Bronchus fibroblast of lung (primary cell): ENCODE measurements around a stretch of chr12.

DNA sequence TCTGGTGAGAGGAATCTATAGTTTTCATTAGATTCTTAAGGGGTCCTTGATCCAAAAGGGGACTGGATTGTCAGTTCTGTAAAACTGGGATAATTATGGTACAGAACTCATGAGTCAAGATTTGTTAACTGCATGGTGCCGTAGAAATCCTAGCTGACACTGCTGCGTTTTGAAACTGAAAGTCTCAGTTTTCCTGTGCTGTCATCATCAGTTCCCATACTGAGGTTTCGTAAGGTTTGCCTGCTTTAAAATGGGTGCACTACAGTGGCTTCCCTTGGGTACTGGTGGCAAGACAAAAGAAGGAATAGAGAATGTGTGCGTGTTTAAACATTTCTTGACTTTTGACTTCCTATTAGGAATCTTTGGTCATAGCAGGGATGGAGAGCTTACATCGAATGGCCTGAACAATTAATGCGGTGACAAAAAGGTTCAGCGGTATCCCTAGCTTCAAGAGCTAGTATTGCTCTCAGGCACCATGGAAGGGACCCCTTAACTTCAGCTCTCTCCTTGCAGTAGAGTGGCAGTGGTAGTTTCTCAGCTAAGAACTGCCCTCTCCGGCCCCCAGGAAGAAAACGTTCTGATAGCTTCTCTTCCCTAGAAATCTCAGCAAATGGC, 28.7 kb downstream of the ANO6 start:
- RAMPAGE, long total RNA: no peak

DNA sequence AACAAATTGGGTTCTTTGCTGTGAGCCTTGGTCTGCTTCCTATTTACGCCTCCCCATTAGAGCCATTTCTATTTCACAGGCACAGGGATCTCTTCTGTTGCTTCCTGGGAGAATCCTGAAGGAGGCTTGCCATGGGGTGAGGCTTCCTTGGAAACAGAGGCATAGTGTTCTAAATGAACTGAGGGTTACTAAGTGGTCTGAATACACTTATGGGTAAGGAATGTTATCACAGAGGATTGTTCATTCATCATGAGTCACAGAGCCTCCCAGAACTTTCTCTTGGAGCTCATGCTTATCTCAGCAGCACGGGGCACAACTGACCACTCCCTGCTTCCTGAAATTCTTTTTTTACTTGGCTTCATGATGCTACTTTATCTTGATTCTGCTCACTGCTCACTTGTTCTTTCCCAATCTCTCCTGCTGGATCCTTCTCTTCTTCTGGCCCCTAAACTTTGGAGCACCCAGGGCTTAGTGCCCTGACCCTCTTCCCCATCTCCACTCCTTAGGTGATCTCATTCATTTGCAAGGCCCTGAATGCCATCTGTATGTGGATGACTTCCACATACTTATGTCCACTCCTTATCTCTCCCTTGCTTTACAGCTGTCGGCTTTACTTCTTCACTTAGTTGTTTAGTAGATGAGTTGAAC, 57.9 kb downstream of the ANO6 start:
- RAMPAGE, long total RNA: no peak

GRCh38 chr12:45281918-45282405, 66.1 kb downstream of the ANO6 start:
- RAMPAGE, long total RNA: no peak

GRCh38 chr12:45732170-45732630, 2.7 kb downstream of the ARID2 start:
- RAMPAGE, long total RNA: no peak

DNA sequence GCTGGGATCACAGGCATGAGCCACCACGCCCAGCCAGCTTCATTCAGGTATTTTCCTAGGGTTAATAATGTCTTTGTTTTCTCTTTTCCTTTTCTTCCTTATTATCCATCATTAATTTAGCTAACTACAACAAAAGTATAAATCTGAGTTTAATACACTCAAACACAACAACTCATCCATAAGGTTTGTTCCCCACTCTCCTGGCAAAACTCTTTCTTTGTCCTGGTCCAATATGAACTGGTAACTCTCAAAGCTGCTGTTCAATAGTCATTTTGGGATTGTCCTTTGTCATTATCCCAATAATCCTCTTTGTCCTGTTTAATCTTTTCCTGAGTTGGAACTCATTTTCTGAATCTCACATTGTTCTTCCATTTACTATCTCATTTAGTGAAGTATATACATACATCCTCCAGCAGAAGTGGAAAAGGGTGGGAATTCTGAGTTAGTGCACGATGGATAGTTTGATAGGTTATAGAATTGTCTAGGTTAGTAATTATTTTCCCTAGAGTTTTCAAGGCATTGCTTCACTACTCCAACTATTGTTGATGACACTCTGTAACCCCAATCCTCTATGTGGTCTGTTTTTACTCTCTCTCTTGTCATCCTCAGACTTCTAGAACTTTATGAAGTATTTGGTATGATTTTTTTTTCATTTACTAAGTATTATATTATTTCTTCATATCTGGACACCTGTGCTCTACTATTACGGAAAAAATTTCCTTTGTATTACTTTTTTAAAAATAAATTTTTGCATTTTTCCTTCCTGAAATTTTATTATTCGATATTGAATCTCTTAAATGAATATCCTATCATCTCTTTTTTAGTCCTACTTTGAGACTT, 53.7 kb downstream of the SCAF11 start:
- RAMPAGE, long total RNA: no peak

DNA sequence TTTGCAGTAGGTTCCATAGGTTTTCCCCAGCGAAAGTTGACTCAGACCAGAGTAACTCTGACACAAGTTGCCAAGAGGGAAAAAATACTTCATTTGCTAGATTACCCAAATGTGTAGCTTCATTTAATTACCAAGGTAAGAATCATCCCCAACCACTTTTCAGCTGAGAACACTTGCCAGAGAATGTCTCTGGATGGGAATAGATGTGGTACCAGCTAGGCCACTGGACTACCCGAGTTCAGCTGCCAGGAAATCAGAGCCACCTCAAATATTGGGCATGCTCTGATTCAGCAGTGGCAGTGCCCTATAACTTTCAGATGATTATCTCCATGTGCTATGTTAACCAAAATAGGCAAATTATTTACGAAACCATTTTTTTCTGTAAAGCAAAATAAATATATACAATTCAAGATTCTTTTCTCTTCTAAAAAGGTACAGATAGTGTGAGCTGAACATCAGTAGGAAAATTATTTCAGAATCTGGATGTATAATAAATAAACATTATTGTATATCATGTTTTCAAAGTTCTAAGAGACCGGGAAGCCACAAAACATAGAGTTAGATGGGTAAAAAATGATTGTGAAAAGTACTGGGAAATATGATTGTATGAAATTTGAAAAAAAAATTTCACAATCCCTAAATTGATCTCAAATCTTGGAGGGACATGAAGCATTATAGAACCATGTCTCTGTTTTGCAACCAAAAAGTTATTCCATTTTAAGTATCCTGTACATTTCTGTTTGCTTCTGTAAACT, 80.5 kb downstream of the SLC38A1 start:
- RAMPAGE, long total RNA: no peak

DNA sequence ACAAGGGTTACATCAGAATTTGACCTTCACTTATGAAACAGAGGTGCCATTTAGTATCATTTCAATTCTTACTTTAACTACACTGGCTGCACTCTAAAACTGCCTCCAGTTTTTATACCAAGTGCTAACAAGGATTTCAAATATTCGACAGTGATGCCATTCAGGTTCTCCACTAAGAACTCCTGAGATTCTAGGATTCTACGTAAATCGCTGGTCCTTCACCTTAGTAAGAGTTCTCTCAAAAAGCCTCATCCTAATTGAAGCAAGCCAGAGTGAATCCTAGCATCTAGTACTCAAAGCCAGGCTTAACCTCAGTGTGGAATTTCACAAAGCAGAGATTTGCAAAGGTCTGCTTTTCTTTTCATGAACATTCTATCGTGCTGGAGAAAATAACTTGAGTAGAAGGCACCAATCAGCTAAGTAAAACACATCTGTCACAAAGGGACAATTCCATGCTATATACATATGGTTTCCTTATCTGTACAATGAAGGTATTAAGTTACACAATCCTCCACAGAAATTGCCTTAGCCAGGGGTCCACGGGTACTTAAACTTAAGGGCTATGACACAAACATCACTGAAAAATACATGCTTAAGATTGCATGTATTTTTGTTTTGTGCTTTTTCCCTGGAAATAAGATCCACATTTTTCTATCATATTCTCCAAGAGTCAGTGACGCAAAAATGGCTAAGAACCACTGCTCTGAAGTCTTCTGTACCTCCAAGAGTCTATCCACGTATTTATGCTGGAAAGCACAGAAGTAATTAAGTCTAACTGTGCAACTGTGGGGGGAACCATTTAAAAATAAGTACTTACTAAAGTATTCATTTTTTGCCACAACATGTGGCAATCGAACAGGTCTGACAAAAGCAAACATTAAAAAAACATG, 3.2 kb downstream of the SLC38A2 start:
- RAMPAGE, long total RNA: no peak

GRCh38 chr12:46370720-46371200, 1.8 kb downstream of the SLC38A2 start:
- RAMPAGE, long total RNA: no peak

DNA sequence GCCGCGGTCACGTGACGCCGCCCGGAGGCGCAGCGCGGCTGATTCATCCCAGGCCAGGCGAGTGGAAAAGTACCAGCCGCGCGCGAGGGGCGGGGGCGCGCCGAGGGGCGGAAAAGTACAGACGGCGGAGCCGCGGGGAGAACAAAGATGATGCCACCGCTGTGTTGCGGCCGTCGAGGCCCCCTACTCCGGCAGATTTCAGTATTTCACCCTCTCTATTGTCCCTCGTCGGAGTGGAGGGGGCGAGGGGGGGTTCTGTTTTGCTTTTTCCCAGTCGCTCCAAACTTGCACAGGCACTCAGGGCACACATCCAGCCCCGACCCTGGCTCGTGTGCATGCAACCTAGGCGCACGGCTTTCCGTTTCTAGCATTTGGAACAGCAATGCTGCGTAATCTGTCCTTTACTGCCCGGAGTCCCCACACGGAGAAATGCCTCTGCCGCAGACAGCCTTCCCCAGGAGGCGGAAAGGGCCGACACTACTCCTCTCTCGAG, 1.1 kb downstream of the SLC38A2 start:
- RAMPAGE, long total RNA: no peak

- RAMPAGE, long total RNA: no peak
Measured at GRCh38 chr12:46388274-46388828, 15.8 kb upstream of the SLC38A2 start.

- RAMPAGE, long total RNA: no peak
Measured at GRCh38 chr12:46400188-46401021, 27.8 kb upstream of the SLC38A2 start.

- RAMPAGE, long total RNA: no peak
Measured at GRCh38 chr12:46486365-46487098, 114.0 kb upstream of the SLC38A2 start.

DNA sequence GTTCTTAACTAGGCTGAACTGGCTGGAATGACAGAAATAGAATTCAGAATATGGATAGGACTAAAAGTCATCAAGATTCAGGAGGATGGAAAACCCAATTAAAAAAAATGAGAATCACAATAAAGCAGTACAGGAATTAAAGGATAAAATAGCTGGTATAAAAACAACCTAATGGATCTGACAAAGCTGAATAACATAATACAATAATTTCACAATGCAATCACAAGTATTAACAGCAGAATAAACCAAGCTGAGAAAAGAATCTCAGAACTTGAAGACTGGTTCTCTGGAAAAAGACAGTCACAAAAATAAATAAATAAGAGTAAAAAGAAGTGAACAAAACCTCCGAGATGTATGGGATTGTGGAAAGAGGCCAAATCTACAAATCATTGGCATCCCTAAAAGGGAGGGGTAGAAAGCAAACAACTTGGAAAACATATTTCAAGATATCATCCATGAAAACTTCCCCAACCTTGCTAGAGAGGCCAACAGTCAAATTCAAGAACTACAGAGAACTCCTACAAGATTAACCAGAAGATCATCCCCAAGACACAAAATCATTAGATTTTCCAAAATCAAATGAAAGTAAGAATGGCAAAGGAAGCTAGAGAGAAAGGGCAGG, 186.5 kb downstream of the SLC38A4 start:
- RAMPAGE, long total RNA: no peak

DNA sequence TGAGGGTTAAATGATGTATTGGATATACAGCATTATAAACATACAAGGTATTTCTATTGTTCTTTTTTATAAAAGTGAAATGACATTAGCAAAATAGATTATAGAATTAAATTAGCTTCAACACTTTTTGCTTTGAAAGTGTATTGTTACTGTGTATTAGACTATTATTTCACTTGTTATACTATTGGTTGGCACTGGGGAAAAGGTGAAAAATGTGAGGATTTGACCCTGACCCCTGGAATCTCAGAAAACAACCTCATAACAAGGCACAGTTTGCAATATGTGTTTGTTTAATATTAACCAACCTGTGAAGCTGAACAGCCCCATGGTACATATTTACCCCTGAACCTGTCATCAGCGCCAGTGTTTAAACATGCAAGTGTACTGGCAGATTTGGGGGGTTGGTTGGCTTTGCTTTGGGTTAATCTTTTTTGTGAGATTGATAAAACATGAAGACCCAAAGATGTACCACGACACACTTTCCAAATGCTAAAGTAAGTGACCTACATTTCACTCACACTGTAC, 11.7 kb downstream of the SLC38A4 start:
- RAMPAGE, long total RNA: no peak

DNA sequence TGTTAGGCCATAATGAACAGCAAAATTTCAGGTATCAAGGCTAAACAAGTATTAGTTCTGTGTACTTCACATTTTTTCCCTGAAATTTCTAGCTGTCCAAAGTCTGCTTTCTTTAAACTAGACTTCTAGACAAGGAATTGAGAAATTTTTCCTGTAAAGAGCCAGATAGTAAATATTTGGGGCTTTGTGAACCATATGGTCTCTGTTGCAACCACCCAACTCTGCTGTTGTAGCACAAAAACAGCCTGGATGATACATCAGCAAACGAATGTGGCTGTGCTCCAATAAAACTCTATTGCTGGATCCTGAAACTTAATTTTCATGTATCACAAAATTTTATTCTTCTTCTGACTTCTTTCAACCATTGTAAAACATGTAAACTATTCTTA, 95.9 kb upstream of the SLC38A4 start:
- RAMPAGE, long total RNA: no peak

DNA sequence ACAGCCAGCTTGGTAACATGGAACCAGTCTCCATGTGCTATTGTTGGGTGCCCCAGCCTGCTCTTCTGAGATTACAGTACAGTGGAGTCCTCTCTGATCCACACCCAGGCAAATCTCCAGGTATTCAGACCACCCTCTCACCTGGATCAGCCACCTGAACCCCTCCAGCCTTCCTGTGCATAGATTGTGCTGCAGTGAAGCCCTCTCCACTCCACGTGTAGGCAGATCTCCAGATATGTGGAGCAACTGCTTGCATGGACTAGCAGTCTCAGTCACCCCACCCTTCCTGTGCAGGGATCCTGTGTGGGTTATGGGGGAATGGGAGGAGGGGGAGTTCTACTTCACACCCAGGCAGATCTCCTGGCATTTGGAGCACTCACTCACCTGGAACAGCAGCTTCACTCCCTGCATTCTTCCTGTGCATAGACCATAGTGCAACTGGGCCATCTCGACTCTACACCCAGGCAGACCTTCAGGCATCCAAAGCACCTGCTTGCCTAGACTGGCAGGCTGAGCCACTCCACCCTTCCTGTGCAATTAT, 96.1 kb upstream of the PCED1B start:
- RAMPAGE, long total RNA: no peak

GRCh38 chr12:47035262-47036015, 44.0 kb upstream of the PCED1B start:
- RAMPAGE, long total RNA: no peak

DNA sequence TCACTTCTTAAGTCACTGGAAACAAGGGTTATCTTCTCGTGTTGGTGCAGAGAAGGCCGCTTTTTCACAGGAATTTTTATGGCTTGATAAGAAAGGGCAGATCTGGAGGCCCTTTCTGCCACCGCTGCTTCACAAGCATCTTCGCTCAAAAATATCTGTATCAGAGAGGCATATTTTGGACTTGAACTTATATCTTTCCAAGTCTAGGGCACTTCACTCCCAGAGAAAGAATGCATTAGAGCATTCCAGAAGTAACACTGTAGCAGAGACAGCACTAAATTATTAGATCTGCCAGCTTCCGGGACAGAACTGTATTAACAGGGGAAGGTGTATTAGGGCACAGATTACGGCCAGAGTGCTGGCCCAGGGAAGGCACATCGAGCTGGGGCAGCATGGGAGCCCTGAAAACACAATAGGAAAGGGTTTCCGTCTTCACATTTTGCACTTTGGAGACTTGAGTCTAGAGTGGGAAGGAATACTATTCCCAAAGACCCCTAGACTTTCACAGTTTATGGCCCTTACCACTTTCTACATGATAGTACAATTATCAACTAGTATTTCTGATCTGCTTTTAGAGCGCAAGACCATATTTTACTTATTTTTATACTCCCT, 151.8 kb upstream of the AMIGO2 start:
- RAMPAGE, long total RNA: no peak

DNA sequence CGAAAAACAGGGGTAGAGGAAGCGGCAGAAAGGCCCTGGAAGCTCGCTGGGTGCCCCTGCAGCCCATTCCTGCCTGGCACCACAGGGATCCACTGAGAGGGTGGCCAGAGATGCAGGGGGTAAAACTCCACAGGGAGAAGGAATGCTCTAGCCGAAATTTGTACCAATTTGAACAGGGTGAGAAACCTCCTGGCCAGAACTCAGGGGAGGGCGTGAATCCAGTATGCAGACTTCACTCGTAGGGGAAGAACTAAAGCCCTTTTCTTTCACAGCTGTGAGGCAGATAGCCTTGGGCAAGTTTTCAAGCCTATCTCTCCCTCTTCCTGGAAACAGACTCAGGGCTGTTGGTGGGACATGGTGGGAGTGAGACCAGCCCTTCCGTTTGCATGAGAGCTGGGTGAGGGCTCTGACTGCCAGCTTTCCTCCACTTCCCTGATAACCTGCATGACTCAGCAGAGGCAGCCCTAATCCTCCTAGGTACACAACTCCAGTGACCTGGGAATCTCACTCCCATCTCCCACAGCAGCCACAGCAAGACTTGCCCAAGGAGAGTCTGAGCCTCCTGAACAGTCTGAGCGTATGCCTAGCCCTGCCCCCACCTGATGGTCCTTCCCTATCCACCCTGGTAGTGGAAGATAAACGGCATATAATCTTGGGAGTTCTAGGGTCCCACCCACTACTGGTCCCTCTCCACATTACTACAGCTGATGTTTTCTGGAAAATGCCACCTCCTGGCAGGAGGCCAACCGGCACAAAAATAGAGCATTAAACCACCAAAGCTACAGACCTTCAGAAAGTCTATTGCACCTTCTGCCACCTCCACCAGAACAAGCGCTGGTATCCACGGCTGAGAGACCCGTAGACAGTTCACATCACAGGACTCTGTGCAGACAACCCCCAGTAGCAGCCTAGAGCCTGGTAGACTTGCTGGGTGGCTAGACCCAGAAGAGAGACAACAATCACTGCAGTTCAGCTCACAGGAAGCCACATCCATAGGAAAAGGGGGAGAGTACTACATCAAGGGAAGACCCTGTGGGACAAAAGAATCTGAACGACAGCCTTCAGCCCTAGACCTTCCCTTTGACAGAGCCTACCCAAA, 170.2 kb upstream of the AMIGO2 start:
- RAMPAGE, long total RNA: no peak

GRCh38 chr12:47355891-47356750, 276.4 kb upstream of the AMIGO2 start:
- RAMPAGE, long total RNA: no peak